GM19240 (cell line): Measurements from ENCODE around the gene CEBPB.

GRCh38 chr20:49282244-49282701 lies 4.4 kb upstream of the ZNFX1 start:
- RRBS = no CpG with 5 or more reads among the region's 8 CpGs

- RRBS = no CpG with 5 or more reads among the region's 19 CpGs
These were observed 5.4 kb upstream of the ZNFX1 start for GRCh38 chr20:49282999-49283974.

DNA sequence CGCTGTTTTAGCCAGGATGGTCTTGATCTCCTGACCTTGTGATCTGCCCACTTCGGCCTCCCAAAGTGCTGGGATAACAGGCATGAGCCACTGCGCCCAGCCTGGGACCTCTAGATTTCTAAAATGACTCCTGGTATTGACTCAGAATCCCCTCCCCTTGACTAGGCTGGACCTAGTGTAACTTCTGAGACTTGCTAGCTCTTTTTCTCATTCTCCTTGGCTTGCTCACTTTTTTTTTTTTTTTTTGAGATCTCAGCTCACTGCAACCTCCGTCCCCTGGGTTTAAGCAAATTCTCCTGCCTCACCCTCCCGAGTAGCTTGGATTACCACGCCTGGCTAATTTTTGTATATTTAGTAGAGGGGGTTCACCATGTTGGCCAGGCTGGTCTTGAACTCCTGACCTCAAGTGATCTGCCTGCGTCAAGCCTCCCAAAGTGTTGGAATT lies 12.1 kb upstream of the ZNFX1 start:
- RRBS = no CpG with 5 or more reads among the region's 7 CpGs

- RRBS = no CpG with 5 or more reads among the region's 10 CpGs
These were observed 67.1 kb upstream of the ZNFX1 start for GRCh38 chr20:49344864-49345392.

DNA sequence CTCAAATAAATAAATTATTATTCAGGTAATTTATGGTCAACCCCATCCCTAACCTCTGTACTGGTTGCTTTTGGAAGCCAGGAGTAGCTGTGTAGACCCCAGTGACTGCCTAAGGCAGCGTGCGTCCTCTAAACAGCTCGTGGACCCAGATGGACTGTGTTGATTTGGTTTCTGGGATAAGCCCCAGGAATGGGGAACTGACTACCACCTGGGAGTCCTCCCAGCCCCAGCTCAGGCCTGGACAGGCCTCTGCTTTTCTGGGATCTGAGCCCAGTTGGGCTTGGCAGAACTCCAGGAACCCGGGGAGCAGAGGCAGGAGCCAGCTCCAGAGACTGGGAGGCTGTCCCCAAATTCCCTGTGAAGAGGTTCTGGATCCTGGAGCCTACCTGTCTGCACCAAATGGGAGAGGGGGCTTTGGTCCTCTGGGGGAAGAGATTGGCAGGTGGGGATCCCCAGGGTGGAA lies 100.9 kb downstream of the KCNB1 start:
- RRBS = no CpG with 5 or more reads among the region's 4 CpGs

DNA sequence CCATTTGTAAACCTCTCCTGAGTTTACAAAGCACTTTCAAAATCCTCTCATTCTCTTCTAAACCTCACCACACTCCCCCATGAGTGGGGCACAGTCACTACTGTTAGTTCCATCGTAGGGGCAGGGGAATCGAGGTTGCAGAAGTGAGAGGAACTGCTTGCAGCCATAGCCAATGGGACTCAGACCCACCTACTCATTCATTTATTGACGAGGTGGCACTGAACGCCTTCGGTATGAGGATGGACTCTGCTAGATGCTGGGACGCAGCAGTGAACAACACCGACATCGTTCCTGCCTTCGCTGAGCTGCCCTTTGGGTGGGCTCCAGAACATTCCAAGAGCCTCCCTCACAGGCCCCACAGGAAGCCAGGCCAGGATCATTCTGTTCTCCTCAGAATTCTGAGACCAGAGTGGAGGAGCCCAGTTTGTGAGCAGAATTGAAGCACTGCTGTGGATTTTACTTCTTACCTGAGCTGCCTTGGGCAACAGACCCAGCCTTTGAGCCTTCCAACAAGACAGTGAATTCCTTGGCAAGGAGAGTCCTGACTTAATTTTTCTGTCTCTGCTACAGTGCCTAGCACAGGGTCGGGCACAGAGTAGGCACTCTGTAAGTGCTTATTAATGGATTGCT lies 82.1 kb downstream of the KCNB1 start:
- RRBS = no CpG with 5 or more reads among the region's 10 CpGs

GRCh38 chr20:49637171-49637612 lies 69.3 kb upstream of the PTGIS start:
- RRBS = no CpG with 5 or more reads among the region's 6 CpGs

- RRBS = no CpG with 5 or more reads among the region's 8 CpGs
These were observed 71.5 kb downstream of the B4GALT5 start for GRCh38 chr20:49641887-49642878.

DNA sequence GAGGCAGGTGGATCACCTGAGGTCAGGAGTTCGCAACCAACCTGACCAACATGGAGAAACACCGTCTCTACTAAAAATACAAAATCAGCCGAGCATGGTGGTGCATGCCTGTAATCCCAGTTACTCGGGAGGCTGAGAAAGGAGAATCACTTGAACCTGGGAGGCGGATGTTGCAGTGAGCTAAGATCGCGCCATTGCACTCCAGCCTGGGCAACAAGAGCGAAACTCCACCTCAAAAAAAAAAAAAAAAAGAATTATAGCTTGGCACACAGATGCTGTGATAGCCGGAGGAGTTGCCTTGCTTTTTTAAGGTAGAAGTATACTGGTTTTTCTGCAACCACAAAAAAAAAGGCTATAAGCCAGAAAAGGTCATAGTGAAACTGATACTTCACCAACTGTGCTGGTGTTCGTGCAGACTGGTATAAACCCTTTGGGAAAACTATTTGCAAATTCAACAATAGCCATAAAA lies 44.2 kb downstream of the B4GALT5 start:
- RRBS = no CpG with 5 or more reads among the region's 10 CpGs

- RRBS = no CpG with 5 or more reads among the region's 8 CpGs
These were observed 11.0 kb upstream of the B4GALT5 start for GRCh38 chr20:49724420-49725416.

- RRBS = no CpG with 5 or more reads among the region's 4 CpGs
These were observed 1.7 kb downstream of the SLC9A8 start for GRCh38 chr20:49814269-49814739.

DNA sequence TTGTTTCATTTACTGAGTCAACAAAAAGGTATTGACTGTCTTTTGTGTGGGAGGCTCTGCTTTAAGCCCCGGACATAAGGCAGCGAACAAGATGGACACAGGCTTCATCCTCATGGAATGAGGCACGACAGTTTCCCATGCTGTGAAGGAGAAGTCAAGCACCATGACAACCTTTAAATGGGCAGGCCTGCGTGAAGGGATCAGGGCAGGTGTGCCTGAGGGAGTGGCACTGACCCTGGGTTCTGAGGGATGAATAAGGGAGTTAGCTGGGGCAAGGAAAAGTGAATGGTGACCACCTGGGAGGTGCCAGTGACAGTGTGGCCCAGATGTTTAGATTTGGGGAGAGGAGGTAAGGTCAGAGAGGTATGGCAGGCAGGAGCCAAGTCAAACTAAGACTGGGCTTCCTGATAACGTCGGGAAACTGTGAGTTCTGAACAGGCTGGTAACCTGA lies 48.2 kb downstream of the SLC9A8 start:
- RRBS = no CpG with 5 or more reads among the region's 6 CpGs

DNA sequence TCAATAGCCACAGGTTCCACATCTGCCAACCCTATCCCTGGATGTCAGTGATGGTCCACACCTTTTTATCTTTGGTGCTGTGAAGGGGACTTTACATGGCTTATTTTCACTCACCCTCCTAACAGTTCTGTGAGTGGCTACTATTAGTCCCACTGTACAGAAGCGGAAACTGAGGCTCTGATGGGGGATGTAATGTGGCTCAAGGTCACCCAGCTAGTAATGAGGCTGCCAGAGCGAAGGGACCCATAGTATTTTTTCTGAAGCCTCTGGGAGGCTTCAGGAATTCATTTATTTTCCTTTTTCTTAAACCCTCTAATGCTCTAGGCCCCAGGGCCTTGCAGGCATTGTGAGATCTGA lies 41.1 kb downstream of the SPATA2 start:
- RRBS = no CpG with 5 or more reads among the region's 2 CpGs

DNA sequence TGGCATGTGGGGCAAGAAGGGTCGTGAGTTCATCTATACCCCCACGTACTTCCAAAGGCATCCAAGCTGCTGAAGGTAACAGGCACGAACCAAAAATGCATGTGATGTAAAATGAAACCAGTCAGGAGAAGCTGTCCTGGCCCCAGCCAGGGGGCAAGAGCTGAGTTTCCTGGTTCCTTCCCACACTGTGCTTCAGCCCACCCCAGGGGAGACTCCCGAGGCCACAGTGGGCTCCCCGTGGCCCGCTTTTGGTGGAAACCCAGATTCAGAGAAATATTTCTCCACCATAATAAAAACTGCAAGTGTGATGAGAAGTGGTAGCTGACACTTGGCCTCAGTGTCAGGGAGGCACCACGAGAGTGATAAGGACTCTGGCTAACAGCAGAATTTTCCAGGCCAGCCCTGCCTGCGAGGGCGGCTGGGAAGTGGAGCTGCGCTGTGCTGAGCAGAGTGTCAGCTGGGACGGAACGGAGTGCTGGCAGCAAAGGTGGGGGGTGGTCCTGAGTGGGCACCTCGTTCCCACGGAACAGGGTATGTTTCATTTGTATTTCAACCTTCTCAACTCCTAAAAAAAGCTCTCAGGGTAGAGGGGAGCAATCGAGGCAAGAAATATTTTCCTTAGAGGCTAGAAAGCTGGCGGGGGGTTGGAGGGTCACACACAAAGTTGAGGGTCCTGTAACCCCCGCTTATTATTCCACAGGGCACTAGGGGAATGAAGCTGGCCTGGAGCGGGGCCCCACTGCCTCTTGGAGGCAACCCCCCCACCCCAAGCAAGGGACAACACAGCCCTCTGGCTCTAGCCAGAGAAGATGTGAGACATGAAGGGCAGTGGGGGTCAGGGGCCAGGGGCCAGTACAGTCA lies 22.4 kb downstream of the SPATA2 start:
- RRBS = no CpG with 5 or more reads among the region's 18 CpGs

- RRBS = 3% methylated on average over 2 of the region's 34 CpGs
These were observed 608 bp downstream of the RNF114 start for GRCh38 chr20:49936621-49937389.

GRCh38 chr20:50015793-50016391 lies 33.1 kb downstream of the SNAI1 start:
- RRBS = no CpG with 5 or more reads among the region's 13 CpGs

DNA sequence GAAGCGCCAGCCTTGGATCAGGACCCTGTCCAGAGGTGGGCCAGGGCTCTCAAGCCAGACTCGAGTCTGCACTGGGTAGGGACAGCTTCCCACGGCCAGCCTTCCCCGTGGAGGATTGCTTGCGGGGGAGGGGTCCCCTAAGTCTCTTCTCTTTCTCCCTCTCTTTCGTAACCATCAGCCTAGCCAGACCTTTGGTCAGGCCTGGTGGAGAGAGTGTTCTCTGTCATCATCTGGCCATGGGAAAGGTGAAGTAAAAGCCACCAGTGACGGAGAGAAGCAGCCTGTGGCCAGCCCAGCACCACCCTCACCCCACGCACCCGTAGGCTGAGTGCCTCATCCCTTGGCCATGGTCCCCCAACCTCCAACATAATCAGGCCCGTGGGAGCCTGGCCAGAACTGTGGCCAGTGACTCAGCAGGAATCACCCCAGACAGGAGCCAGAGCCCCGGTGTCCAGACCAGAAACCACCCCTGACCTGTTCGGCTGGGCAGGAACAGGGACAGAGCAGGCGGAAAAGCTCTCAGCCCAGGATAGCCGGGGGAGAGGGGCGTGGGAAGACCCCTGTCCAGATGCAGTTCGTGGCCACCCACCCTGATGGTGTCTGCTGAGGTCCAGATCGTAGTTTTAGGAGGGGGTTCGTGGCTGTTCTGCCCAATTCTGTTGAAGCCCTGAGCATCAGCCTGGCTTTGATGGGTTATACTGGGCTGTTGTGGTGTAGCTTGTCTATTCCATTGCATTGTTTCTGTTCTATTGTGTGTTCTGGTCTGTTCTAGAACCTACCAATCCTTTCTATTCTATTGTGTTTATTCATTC lies 47.2 kb downstream of the SNAI1 start:
- RRBS = 62% methylated on average over 4 of the region's 18 CpGs

GRCh38 chr20:50050750-50051257 lies 62.1 kb downstream of the UBE2V1 start:
- RRBS = no CpG with 5 or more reads among the region's 8 CpGs

- RRBS = no CpG with 5 or more reads among the region's 5 CpGs
These were observed 2.7 kb downstream of the UBE2V1 start for GRCh38 chr20:50109990-50110946.

- RRBS = 2% methylated on average over 50 of the region's 97 CpGs
These were observed at the start of gene CEBPB for GRCh38 chr20:50190374-50191185. Gene CEBPB (plus strand): TSS chr20:50190830.